GM06990 (cell line): ENCODE measurements around a stretch of chr12.

- RRBS, result no CpG with 5 or more reads among the region's 11 CpGs
Measured at GRCh38 chr12:17044-17794, 49.3 kb upstream of the IQSEC3 start.

DNA sequence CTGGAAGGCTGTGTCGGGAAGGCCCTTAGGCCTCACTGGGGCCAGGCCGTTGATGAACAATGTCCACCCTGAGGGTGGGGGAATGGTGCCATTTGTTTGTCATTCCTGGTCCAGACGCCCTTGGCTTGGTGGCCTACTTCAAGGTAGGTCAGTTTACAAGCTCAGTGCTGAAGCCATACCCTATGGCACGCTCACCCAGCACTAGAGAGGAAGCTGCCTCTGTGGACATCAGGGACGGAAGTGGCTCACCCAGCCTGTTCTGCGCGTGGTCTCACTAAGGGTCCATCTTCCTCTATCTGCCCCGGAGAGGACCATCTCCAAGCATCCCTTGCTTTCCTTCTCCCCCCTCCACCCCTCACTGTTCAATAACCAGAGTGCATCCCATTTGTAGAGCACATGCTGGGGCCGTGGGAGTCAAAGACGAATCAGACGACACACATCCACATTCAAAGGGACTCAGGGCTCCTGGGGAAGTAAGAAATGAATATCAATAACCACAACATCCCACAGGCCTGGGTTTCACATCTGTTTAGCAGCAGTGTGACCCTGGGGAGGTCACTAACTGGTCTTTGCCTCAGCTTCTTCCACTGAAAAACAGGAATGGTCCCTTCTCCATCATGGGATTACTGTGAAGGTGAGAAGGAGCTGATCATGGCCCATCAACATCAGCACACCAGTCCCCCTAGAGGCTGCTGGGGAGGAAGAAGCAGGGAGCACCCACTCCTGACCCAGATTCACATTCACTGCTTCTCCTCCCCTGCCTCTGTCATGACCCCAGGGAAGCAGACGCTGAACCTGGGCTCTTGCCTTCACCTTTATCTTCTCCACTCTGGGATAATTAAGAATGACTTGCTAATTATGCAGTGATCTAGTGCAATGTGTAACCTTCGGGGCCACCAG is 44.7 kb upstream of the IQSEC3 start:
- RRBS, result no CpG with 5 or more reads among the region's 13 CpGs

GRCh38 chr12:172166-172654 is 41.7 kb downstream of the SLC6A12 start:
- RRBS, result 47% methylated on average over 1 of the region's 10 CpGs

DNA sequence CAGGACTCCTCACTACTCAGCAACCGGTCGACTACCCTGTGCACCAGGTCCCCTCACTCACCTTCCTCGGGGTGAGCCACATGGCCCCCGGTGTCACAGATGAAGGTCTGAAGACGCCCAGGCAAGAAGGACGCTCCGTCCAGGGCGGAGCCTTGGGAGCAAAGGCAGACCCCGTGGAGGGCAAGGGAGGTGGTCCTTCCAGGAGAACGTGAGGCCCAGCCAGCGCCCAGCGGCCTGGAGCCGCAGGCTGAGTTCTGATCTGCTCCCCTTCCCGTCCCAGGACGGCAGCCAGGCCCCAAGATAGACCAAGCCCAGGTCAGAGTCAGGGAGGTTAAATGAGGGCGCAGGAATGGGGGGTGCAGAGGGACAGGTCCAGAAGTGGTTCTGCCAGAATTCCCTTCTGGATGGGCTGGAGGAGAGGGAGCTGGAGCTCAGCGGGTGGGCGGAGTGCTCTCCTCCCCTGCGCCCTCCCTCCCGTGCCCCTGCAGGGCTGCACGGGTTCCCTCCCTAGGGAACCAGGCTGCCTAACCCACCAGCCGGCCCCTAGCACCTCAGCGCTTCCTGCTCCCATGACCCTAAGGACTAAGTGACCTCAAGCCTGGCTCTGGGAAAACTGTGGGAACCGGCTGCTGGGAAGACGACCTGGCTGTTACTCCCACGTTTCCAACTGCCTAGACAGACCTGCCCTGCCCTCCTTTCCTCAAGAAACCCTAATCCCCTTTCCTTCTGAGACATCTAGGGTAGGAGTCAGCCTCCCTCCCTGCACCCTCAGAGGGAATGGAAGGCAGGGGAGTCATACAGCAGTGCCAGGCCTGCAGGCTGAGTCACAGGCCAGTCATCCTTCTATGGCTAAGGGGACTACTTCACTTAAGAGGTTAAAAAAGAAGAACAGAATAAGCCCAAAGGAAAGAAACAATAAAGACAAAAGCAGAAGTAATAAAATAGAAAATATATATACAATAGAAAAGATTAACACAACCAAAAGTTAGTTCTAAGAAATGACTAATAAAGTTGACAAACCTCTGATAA is 31.6 kb downstream of the SLC6A12 start:
- RRBS, result 76% methylated on average over 7 of the region's 26 CpGs

DNA sequence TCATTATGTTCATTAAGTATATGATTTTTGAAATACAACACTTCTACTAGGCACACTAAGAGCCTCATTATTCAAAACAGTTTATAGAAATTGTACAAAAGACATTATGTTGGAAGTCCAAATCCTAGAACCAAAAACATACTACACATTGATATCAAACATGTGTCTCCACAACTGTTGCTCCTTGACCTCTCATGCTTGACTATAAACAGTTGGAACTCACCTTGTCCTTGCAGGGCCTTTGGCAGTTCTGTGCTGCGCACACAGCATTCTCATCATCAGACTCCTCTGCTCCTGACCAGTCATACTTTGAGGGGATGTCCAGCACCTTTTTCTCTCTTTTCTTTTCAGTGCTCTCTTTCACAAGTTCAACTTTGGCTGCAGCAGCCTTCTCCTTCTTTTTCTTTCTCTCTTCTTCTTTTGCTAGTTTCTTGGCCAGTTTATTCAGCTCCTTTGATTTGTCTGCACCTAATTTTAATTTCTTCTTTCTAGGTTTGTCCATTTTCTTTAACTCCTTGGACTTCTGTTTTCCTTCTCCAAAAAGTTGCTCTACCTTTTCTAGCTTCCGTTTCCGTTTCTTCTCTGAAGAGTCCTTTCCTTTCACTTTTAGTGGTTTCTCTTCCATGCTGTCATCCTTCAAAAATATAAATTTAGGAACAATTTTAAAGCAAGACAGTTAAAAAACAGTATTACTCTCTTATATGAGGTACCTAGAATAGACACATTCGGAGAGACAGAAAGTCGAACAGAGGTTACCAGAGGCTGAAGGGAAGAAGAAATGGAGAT is 30.1 kb upstream of the SLC6A13 start:
- RRBS, result no CpG with 5 or more reads among the region's 5 CpGs

GRCh38 chr12:350401-351176 is 38.5 kb downstream of the KDM5A start:
- RRBS, result no CpG with 5 or more reads among the region's 10 CpGs

DNA sequence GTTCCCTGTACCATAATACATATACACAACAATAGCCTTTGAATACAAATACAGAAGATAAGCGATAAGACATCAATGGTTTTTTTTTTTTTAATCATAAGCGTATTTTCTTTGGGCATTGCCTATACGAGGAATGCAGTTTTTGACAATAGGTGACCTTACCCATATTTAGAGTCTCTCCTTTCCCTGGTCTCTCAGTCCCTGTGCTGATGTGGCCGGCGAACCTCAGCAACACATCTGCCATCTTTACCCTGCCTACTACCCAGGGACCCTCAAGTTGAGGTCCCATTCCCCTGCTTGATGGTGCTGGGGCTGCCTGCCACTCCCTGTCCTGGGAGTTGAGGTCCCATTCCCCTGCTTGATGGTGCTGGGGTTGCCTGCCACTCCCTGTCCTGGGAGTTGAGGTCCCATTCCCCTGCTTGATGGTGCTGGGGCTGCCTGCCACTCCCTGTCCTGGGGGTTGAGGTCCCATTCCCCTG is 5.7 kb downstream of the B4GALNT3 start:
- RRBS, result no CpG with 5 or more reads among the region's 5 CpGs

GRCh38 chr12:477458-477904 is 17.7 kb downstream of the B4GALNT3 start:
- RRBS, result no CpG with 5 or more reads among the region's 6 CpGs

- RRBS, result no CpG with 5 or more reads among the region's 2 CpGs
Measured at GRCh38 chr12:541844-542075, 82.0 kb downstream of the B4GALNT3 start.

GRCh38 chr12:552947-554164 is 93.6 kb downstream of the B4GALNT3 start:
- RRBS, result no CpG with 5 or more reads among the region's 31 CpGs

DNA sequence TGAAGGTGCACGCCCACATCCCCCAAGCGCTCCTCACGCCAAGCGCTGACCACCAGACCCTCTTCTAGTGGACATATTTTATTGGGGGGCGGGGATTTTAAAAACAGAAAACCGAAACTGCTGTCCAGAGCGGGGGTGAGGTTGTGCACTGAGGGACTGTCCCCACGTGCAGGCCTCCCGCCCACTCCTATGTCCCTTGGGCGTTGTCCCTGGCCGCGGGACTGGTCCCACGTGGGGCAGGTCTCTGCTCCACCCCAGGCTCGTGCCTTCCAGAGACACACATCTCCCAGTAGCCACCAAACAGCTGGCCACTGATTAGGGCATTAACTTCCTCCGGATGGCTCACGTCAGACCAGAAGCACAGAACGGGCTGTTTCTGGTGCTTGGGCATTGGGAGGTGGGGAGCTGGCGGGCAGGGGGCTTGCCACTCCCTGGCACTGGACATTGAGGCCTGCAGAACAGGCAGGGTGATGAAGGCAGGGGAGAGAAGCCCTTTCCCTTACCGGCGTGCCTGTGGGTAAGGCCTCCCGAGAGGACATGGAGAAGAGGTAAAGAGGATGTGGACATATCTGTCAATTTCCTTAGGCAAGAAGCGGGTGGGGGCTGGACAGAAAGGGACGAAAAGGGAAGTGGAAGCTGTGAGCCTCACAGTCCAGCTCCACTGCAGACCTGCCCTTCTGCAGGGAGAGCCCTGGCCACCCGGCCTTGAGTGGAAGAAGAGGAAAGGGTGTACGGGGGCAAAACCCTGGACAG is 101.3 kb downstream of the NINJ2 start:
- RRBS, result no CpG with 5 or more reads among the region's 25 CpGs

DNA sequence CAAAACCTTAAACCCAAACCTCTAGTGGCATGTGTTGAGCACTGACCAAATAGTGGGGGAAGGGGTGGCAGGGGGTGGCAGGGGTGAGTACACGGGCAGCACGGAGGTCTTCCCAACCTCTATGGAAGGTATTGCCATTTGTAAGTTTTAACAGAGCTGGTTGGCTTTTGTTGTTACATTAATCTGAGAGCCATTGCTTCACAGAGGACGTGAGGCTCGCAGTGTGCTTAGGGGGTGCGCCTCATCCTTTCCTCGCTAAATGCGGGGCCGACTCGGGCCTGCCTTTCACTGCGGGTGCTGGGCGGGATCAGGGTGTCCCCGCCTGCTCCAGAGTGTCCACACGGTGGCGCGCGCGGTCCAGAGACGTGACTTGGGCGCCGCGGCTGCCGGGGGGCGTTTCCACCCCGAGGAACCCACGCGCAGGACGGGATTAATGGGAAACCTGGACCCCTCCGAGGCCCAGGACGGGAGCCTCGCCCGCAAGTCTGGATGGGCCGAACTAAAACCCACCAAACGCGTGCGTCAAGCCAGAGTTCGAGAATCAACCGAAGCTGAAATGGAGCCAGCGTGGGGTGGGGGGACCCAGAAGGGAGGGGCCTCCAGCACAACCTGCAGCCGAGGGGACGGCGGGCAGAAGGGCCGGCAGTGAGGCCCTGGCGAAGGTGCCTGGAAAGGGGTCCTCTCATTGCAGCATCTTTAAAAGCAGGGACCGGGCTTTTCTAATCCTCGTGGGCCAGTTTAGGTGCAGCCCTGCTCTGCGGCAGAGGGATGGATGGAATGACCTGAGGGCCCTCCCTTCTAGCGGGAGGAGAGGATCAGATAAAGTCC is 93.4 kb downstream of the NINJ2 start:
- RRBS, result 15% methylated on average over 3 of the region's 47 CpGs

DNA sequence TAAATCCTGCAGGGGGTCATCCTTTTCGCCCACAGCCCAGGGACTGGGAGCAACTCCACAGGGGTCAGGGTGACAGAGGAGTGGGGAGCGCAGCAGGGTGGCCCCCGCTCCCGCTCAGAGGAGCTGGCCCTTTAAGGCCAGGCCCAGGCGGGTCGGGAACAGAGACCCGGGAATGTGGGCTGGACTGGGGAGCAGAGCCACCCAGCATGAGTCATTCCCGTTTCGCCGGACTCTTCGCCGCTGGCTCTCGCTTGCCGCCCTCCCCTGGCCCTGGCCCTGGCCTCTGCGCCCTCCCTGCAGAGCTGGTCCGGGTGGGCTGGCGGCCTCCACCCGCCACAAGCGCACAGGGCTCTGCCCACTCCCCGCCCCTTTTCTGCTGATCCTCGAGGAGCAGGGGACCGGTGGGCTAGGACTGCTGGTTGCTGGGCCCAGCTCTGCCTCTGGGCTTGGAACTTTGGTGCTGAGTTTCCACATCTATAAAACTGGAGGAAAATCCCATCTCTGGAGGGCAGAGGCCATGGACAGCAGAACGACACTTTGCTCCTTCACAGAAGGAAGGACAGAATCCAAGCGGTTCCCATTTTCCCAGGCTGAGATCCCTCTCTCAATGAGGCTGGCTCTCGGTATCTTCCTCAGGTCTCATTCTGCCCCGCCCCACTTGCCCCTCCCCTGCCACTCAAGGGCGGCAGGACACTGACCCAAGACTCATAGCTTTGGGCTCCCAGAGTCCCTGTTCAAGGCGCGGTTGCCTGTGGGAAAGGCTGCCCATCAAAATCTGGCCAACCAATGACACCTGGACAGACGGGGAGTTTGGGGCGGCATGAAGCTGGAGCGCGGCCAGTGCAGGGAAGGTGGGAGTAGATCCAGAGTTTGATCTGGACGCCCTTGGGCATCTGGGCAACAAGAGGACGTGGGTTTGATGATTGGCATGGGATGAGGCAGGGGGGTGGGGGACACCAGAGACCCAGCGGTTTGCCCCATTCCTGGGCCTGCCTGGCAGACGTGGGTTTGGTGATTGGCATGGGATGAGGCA is 92.5 kb downstream of the NINJ2 start:
- RRBS, result 85% methylated on average over 15 of the region's 37 CpGs

GRCh38 chr12:631354-631589 is 32.0 kb downstream of the NINJ2 start:
- RRBS, result no CpG with 5 or more reads among the region's 12 CpGs

- RRBS, result no CpG with 5 or more reads among the region's 5 CpGs
Measured at GRCh38 chr12:724394-724861, 28.0 kb upstream of the WNK1 start.

DNA sequence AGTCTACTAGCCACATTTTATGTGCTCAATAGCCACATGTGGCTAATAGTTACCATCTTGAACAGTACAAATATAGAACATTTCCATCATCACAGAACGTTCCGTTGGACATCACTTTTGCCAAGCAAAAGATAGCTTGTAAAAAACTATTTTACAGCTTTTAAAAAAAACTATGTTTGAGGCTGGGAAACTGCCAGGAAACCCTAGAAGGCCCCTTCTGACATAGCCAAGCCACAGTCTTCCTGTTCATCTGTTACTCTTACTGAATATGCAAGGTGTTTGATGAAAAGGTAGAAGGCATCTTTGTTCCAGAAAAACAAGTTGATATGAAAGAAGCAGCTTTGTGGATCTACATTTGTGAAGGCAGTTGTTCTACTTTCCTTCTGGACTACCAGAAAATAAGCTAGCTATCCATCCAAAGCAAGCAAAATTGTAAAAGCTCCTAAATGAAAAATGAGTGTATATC is 23.6 kb upstream of the WNK1 start:
- RRBS, result no CpG with 5 or more reads among the region's 2 CpGs

DNA sequence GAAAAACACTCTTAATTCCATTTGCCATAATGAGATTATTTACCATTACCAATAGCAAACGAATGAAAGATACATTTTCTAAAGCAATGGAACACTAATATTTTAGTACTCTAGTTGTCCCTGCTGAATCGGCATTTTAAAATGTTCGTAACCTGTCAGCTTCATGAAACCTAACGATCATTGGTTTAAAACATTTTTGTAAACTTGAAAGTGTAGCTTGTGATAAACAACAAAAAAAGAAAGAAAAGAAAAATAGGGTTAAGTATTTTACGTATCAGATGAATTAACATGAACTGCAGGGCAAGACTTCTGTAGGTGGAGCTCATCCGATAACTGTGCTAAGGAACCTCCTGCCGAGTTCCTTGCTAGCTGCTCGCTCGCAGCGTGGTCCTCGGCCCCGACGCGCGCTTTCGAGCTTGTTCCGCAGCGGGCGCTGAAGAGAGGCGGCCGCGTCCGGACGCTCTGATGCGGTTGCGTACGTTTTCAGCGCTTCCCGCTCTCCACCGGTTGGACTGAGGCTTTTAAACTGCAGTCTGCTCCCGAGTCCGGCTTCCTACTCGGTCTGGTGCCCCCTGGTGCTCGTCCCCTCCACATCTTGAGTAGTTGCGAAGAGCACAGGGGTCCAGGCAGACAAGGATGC is 1.4 kb upstream of the WNK1 start:
- RRBS, result 2% methylated on average over 8 of the region's 35 CpGs

GRCh38 chr12:752217-752513 is 214 bp upstream of the WNK1 start:
- RRBS, result 4% methylated on average over 4 of the region's 20 CpGs

- RRBS, result no CpG with 5 or more reads among the region's 9 CpGs
Measured at GRCh38 chr12:908462-909600, 40.7 kb downstream of the RAD52 start.

- RRBS, result no CpG with 5 or more reads among the region's 3 CpGs
Measured at GRCh38 chr12:1048184-1048622, 57.2 kb downstream of the ERC1 start.